Temporal lobe (tissue), 2 donors: ENCODE measurements around a stretch of chr3.

DNA sequence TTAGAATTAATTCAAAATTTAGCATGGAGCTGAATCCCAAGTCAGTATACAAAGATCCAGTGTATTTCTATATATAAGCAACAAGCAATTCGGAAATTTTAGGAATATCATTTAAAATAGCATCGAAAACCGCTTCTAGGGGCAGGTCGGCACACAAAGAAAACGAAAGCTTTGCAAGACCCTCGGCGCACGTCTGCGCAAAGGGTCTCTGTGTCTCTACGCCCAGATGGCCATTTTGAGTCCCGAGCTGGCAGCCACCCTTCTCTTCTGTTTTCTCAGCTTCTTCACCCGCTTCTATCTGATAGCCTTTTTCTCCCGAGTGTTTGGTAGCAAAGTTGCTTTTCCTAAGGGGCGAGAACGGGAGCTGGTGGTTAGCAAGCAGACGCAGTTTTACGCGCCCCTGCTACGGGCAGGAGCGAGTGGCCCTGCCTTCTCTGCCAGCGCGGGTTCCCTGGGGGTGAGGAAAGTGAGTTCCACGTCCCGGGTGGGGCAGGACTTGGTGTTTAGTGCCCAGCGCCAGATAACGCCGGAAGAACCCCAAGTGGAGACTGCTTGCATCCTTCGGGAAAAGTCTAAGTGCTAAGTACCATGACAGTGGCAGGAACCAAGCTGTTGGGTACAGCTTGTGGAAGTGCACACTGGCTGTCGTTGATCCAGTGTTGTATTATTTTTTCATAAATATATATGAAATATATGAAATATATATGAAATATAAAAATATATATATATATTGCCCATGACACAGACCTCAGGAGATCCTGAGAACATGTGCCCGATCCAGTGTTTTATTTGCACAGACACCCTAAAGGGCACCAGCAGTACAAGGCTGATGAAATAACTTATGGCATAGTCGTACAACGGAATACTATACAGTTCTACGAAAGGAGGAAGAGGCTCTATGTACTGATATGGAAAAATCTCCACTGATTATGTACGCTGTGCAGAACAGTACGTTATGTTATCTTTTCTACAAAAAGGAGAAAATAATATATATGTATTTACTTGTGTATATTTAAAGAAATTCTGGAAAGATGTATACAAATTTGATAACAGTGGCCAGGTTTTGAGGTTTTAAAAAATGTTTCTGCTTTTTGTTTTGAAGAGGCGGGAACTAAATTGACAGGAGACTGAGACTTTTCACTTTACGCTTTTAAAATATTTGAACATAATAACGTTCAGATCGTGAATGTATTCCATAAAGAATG lies 2.7 kb upstream of the MKRN2 start:
- RAMPAGE, long total RNA = no peak

DNA sequence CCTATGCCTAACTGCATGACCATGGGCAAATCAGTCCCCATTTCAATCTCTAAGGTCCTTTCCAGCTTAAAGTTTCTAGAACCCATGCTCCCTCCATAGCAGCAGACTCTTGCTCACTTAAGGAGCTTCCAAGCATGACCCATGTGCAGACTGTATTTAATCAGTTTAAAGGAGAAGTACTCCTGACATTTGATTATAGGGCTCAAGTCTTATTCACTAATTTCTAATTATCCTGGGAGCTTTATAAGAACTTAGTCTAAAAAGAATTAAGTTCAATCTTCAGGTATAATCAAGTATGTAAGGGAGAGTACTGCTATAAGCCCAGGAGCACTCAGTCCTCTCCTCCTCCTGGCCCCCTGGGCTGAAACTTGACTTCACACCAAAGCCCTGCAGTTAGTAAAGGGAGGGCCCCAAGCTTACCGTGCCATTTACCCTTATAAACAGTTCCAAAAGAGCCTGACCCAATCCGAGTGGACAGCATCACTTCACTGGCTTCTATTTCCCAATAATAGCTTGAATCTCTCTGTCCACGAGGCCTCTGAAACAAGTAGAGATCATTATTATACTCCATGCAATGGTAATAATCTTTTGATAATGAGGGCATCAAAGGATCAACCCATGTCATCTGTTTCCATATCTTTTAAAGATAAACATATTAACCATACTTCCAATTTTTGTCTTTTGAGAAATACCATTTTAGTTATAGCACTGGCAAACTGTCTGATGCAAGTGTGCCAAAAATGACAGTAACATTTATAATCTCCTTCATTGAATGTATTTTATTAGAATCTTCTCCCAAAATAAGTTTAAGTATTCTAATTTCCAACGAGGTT lies 42.6 kb downstream of the MKRN2 start:
- RAMPAGE, long total RNA = no peak

DNA sequence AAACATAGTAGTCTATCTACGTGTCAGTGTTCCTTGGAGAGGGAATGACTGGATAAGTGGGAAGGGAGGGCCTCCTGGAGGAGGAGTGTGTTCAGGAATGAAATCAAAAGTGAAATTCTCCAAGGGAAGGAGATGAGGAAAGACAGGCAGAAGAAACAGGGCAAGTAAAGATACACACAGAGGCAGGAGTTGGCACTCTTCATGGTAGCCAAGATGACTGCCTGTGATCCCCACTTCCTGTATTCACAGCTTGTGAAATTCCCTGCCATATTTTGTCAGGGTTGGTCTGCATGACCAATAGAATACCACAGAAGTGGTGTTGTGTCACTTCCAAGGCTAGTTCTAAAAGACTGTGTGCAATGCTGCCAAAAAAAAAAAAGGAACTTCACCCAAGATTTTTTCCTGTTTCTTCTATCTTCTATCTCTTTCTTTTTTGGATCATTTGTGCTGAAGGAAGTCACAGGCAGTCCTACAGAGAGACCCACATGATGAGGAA lies 17.9 kb upstream of the RAF1 start:
- RAMPAGE, long total RNA = no peak

- RAMPAGE, long total RNA = no peak
Observed at GRCh38 chr3:12841759-12842082, 356 bp upstream of the RPL32 start.

DNA sequence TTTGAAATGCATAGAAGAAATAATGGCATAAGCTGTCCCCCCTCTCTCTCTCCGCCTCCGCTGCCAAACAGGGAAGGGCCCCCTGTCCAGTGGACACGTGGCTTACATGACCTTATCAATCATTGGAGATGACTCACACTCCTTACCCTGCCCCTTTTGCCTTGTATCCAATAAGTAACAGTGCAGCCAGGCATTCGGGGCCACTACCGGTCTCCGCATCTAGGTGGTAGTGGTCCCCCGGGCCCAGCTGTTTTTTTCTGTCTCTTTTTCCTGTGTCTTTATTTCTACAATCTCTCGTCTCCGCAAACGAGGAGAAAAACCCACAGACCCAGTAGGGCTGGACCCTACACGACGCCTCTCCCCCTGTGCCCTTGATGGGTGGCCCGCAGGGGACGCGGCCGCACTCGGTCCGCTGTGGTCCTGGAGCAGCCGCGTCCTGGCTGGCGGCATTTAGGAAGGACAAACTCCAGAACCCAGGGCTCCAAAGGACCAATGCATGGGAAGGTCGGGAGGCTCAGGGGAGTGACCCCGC lies 27.1 kb upstream of the RPL32 start:
- RAMPAGE, long total RNA = no peak

- RAMPAGE, long total RNA = no peak
Observed at GRCh38 chr3:12868913-12869529, 27.7 kb upstream of the RPL32 start.

DNA sequence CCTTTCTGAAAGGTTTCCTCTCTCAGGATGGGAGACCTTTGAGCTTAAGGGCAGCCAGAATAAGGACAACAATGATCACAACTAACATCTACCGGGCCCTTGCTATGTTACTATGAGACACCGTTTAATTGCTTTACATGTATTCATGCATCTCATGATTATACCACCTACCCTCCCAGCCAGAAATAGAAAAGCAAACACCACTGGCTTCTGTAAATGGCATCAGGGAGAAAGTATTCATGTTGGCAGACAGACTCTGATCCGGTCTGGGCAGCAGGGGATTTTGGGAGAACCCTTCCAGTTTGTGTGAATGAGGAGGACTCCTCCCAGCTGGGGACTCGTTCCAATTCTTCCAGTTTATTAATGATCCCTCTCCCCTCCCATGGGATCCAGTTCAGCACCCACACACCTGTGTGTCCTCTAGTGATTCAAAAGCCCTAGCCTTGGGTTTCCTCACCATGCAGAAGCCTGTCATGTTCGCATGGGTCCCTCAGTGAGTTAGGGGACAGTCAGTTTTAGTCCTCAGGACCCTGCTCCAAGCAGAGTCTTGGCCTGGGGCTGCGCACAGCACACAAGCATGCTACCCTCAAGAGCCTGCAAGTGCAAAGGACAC lies 111.0 kb downstream of the IQSEC1 start:
- RAMPAGE, long total RNA = no peak

DNA sequence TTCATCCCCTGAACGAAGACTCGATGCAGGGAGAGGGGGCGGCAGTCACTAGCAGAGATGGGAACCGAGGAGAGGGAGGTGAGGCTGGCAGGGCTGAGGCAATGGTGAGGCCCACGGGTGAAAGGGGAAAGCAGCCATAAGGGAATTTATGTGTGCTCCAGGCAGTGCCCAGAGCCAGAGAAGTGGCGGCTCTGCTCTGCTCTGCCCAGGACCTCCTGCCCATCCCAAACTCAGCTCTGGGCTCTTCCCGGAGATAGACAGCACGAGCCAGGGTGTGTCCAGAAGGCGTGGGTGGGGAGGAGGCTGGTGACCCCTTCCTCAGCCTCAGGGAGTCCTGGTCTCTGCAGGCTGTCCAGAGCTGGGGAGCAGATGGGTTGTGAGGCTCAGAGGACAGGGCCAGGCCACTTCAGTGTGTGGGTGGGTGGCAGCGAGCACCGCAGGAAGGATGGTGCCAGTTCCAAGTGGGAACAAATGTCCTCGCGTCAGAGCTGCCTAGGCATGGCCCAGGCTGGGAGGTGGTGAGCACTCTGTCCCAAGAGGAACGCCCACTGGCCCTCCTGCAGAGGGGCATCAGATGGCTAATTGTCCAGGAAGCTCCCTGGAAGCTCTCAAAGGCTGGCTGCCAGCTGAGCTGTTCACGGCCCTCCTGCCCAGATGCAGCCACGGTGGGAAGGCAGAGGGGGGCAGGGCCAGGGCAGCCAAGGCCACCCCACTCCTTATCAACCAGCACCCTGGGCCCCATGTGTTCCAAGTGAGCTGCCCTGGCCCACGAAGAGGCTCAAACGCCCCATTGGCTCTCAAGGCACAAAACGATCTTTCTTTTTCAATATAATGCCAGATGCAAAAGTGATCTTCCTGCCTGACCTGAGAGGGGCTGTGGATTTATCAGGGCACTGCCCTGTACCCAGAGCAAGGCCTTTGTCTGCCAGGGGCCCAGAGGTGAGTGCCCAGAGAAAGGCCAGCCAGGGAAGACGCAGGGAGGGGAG lies 55.3 kb downstream of the IQSEC1 start:
- RAMPAGE, long total RNA = no peak

GRCh38 chr3:13277252-13277866 lies 142.8 kb downstream of the NUP210 start:
- RAMPAGE, long total RNA = no peak

- RAMPAGE, long total RNA = no peak
Observed at GRCh38 chr3:13516470-13516914, 32.4 kb upstream of the FBLN2 start.

GRCh38 chr3:13537690-13538219 lies 11.2 kb upstream of the FBLN2 start:
- RAMPAGE, long total RNA = no peak

- RAMPAGE, long total RNA = no peak
Observed at GRCh38 chr3:13553451-13553939, 4.6 kb downstream of the FBLN2 start.

DNA sequence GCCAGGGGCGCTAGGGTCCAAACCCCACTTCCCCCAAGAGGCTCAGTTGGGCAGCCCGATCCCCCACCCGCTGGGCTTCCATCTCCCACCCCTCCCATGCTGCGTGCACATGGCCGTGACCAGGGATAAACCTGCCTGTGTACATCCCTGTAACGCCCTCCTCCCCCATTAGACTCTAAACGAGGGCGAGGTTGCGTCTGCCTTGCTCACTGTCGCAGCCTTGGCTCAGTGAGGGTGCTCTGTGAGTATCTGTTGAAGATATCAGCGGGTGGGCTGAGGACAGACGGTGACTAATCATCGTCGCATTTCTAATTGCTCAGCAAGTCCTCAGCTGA lies 25.8 kb downstream of the FBLN2 start:
- RAMPAGE, long total RNA = no peak

- RAMPAGE, long total RNA = no peak
Observed at GRCh38 chr3:13627440-13627932, 78.6 kb downstream of the FBLN2 start.

GRCh38 chr3:13865935-13866149 lies 14.0 kb downstream of the WNT7A start:
- RAMPAGE, long total RNA = no peak

- RAMPAGE, long total RNA = no peak
Observed at GRCh38 chr3:14016719-14017752, 107.6 kb downstream of the CHCHD4 start.

GRCh38 chr3:14123957-14124567 lies 608 bp downstream of the CHCHD4 start:
- RAMPAGE, long total RNA = no peak

- RAMPAGE, long total RNA = no peak
Observed at GRCh38 chr3:14242919-14243761, 64.5 kb downstream of the LSM3 start.

DNA sequence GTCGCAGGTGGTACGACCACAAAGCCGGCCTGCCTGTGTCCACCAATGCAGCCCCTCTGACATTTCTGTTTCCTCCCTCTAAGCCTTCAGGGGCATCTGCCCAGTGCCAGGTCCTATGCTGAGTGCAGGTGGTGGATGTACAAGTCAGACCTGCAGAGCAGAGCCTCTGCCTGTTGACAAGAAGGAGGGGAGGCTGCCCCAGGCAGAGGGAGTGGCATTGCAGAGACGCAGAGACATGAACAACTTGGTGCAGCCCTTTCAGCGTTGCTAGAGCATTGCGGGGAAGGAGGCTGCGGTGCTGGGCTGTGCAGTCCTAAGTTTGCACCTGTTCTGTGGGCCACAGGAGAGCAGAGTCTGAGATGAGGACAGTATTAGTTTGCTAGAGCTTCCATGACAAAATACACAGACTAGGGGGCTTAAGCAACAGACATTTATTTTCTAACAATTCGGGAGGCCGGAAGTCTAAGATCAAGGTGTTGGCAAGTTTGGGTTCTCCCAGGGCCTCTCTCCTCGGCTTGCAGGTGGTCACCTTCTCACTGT lies 65.2 kb downstream of the LSM3 start:
- RAMPAGE, long total RNA = no peak

GRCh38 chr3:14472634-14473908 lies 67.1 kb downstream of the GRIP2 start:
- RAMPAGE, long total RNA = no peak